SEM (cell line): ENCODE data around the gene PRR23A.

DNA sequence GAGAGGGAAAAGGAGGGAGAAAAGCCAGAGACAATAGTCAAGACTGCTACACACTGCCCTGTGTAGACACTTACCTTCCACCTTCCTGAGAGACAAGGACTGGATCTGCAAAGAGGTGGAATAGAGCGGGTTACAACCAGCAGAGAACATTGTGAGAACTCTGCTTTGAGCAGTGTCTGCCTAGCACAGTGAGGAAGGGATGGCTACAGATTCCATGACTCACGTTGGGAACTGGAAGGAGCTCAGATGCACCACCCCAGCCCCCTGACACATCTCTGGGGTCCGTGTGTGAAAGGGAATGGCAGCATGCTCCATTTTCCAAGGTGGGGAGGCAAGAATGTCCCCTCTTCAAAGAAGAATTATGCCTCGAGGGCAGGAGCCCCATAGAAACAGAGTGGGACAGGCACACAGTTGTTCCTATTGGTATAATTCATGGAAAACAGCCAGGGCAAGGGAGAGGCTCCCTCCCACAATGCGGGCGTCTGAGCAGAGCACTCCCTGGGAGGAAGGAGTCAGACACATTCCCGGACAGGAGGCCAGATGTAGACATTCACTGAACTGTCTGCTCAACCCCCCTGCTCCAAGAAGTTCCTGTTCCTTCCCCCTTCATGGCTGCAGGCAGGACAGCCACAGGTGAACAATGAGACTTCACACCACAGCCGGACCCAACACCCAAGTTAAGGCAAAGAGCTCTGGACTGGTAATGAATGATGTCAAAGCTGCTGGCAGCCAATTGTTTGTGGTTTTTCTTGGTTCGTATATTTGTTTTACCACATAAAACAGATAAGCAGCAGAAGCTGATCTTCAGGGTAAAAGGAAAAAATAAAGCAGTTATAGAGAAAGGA lies 33.5 kb downstream of the DZIP1L start:
- PRO-cap, result no peak

- PRO-cap, result no peak
These were observed 24.4 kb downstream of the MRAS start for GRCh38 chr3:138372656-138373207.

DNA sequence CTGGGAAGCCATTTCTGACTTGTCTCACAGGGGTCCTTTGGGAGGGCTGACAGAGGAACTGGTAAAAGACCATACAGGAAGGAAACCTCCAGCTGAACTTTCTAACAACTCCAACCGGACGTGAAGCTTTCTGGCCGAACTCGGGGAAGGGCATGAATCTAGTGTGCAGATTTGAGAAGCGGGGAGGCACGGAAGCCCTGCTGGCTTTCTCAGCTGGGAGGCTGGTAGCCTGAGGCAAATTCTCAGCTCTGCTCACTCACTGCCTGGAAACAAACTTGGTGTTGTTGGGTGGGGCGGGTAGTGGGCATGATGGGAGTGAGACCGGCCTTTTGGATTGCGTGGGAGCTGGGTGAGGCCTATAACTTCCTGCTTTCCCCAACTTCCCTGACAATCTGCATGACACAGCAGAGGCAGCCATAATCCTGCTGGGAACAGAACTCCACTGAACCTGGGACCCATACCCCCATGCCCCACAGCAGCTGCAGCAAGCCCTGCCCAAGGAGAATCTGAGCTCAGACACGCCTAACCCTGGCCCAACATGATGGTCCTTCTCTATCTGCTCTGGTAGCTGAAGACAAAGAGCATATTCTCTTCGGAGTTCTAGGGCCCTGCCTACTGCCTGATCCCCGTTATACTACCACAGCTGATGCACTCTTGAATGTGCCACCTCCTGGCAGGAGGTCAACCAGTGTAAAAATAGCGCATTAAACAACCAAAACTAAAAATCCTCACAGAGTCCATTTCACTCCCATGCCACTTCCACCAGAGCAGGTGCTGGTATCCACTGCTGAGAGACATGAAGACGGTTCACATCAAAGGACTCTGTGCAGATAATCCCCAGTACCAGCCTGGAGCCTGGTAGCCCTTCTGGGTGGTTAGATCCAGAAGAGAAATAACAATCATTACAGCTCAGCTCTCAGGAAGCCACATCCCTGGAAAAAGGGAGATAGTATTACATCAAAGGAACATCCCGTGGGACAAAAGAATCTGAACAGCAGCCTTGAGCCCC lies 44.7 kb downstream of the CEP70 start:
- PRO-cap, result no peak

DNA sequence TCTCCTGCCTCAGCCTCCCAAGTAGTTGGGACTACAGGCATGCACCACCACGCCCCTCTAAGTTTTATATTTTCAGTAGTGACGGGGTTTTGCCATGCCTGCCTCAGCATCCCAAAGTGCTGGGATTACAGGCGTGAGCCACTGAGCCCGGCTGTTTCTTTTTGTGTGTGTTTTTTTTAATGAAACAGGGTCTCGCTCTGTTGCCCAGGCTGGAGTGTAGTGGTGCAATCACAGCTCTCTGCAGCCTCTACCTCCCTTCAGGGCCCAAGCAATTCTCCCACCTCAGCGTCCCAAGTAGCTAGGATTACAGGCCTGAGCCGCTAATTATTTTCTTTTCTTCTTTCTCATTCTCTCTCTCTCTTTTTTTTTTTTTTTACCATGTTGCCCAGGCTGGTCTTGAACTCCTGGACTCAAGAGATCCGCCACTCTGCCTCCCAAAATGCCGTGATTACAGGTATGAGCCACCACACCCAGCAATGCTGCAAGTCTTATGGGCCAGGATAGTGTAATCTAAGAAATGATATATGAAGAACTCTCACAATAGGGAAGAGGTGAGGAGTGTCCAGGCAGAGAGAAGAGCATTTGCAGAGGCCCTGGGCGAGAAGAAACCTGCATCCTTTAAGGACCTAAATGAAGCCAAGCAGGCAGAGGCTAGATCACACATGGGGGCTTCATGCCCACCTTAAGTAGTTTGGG lies 705 bp upstream of the FAIM start:
- PRO-cap, result unidirectional peak, plus-strand start at position 538 of the sequence

GRCh38 chr3:138688804-138689430 lies 80.3 kb downstream of the FAIM start:
- PRO-cap, result no peak

GRCh38 chr3:138725630-138726370 lies 108.9 kb downstream of the PIK3CB start:
- PRO-cap, result no peak

- PRO-cap, result no peak
These were observed 90.0 kb downstream of the PIK3CB start for GRCh38 chr3:138744635-138745290.

- PRO-cap, result no peak
These were observed 30.1 kb downstream of the FOXL2 start for GRCh38 chr3:138916842-138917211.

GRCh38 chr3:138935618-138936645 lies 11.0 kb downstream of the FOXL2 start:
- PRO-cap, result no peak

DNA sequence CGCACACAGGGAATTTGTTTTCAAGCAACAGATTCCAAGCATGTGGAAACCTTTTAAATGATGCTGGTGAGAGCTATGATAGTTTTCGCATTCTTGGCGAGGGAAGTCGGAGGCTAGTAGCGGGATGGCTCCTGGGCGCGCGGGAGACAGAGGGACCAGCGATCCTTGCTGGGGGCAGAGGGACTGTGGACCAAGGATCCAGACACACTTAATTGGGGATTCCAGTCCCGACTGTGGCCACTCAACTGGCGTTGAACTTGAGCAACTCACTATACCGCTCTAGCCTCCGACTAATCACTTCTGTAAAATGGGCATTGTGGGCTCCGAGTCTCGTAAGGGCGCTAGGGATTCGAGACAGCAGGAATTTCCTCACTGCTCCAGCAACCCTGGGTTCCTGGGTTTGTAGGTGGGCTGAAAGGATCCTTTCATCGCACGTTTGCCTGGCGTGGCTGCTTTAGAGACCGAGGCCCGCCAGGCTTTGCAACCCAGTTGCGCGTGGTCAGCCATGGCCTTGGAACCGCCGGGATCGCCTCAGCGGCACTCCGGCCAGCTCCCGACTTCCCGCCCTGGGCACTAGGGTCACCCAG lies 10.2 kb downstream of the FOXL2 start:
- PRO-cap, result no peak

GRCh38 chr3:138940378-138941272 lies 6.3 kb downstream of the FOXL2 start:
- PRO-cap, result no peak

GRCh38 chr3:138945979-138946615 lies 840 bp downstream of the FOXL2 start:
- PRO-cap, result no peak

DNA sequence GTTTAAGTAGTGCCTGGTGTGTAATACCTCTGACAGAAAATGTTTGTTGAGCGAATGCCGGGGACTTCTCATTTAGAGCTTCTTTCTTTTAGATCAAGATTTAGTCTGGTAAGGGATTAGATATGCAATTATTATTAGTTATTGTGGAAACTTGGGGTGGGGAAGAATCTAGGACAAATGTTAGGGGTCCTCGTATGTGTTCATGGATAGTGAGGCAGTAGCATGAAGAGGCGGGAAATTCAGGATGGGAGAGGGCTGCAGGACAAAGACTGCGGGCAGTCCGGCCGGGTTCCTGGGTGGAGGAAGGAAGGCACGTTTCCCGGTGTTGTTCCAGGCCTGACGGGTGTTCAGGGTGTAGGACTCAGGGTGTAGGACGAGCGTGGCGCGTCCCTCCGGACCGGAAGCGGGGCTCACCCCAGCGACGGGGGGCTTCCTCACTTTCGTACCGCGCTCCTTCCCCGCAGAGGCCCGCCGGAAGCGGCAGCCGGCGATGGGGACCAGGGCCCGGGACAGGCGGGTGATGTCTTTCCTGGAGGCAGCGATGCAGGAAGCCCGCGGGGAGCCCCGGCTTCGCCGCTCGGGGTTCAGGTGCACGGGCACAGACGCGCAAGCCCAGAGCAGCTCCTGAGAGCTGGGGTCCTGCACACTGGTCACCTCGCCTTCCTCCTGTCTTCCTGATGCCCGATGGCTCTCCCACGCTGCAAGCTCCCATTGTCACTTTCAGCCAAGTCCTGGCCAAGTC lies 13.3 kb downstream of the FOXL2NB start:
- PRO-cap, result no peak

DNA sequence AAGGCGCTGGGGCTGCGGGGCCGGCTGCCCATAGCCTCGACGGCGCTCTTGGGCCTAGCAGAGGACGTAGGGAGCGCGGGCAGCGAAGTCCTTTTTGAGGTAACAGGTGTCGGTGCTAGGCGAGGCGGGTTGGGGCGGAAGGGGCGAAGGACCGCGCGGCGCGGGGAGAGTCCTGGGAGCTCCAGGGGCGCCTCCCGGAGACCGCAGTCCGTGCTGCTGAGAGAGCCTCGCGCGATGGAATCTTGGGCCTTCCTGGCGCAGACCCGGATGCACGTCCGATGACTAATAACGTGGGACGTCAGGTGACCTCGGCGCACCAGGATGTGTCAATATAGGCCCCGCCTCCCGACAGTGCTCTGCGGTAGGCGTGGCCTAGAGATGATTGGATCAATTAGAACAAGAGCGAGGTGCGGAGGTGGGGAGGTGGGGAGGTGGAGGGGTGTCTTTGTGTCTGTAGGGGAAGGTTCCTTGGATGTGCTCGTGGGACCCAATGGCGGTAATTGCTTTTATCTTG lies at the start of gene PRR23A:
PRR23A (minus strand) TSS at position 32 of the 514 bp plus-strand sequence.
- PRO-cap, result no peak

DNA sequence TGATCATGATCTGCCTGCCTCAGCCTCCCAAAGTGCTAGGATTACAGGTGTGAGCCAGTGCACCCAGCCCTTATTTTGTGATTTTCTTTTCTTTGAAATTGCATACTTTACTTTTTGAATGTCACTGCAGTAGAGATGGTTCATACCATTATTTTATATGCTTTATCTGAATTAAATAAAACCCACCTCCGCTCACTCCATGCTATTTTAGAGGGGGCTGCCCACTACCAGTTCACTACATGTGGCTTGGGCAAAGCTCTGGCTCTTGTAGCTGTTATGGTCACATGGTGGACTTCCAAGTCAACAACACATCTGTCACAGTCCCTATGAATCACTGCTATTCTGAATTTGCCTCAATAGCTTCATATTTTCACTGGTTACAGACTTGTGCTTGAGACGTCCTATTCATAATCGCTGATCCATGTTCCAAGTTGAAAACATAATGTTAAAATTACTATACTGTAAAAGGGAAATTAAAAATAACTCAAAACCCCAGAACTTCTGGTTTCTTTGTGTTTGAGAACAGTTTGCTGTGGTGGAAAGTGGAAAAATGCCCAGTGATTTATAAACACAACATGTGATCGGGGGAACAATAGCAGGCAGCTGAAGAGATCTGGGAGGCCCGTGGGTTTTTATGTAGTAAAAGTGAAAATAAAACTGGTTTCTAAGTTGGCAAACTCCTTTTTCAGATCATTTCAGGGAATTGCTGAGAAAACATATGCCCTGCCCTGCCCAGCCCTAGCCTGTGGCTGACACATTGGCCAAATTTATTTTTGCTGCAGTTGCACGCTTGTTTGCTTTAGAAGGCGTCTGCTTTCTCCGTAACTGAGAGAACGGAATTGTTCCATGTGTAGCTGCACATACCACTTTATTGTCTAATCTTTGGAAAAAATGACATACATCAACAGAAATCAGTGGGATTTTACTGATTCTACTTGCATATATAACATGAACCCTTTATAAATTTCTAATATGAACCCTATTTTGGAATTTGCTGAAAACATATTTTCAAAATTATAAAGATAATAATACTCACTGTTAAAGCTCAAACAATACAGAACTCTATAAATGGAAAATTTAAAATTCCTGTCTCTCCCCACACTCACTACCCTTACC lies 128.9 kb upstream of the PRR23C start:
- PRO-cap, result unidirectional peak, plus-strand start at position 567 of the sequence; unidirectional peak, minus-strand start at position 641 of the sequence; bidirectional peak, plus-strand start at position 688 of the sequence, minus-strand start at position 641 of the sequence

DNA sequence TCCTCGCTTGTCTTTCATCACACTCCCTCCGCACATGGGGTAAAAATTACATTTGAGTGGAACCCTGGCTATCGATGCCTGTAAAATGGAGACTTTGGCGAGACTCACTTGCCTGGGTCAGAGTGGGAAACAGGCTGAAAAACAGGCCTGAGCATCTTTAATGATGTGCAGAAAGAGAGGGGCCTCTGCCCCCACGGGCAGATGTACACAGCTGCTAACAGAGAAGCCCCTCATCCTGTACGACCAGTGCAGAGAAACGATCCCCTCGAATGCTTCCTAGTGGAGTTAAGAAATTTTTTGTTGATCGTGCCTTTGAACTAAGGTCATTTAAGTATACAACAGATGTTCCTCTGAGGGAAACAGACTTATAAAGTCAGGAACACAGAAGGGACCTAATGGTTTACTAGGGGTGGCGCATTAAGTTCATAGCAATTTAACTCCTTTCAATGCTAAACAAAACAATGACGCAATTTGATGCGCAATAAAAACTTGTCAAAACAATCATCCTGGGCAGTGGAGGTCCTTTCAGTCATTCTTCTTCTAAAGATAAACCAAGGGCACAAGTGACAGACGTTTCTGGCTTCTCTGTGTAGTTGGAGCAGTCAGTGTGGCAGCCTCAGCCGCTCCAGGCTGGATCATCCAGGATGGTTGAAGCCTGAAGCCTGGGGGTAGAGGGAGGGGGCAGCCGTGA lies 51.0 kb upstream of the MRPS22 start:
- PRO-cap, result no peak

GRCh38 chr3:139358723-139359460 lies 15.1 kb downstream of the MRPS22 start:
- PRO-cap, result no peak

GRCh38 chr3:139434498-139435354 lies 41.6 kb downstream of the RBP2 start:
- PRO-cap, result no peak

- PRO-cap, result no peak
These were observed 2.3 kb downstream of the RBP1 start for GRCh38 chr3:139536999-139537841.

DNA sequence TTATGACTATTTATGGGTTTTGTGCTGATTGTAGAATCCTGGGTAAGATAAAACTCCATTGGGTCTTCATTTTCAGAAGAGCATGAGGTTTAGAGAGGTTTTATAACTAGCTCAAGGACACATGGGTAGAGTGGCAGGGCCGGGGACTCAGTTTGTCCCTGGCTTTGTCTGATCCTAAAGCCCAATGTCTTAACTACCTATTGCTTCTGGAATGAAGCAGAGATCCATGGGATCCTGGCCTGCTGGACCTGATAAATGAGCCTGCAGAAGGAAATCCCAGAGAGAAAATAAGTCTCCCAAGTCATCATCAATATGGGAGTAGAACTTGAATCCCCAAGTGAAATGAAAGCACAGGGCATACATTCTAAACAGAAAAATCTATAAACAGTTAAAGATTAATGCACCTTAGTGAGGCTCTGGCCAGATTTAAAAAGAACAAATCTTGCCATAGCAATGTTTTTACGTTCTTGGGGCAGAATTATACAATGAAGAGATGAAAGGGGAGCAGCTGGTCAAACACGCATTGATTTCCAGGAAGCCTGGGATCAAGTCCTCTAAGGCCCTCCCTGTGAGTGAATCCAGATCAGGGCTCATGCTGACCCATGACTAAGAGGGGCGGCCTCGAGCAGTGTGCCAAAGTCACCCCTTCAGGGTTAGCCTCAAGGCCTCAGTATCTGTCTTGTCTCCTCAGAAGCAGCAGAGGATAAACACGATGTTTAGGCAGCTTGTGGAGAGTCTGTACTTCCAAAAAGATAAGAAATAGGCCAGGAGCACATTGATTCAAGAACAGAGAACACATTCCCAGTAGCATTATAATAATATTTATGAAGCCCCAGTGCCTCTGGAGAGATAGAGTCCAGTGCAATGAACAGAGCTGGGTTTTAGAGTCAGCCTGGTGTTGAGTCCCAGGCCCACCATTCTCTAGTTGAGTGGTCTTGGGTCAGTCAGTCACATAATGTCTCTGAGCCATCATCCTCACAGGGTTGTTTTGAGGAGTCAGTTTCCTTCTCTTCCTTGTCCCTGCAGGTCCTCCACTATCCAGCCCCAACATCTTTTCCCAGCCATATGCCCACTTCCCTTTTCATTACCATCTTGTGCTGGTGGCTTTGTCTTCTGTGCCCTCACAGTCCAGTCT lies 9.2 kb upstream of the RBP1 start:
- PRO-cap, result no peak